ENCODE measurements around the genes TCF7L1, SFTPB and ST3GAL5.

DNA sequence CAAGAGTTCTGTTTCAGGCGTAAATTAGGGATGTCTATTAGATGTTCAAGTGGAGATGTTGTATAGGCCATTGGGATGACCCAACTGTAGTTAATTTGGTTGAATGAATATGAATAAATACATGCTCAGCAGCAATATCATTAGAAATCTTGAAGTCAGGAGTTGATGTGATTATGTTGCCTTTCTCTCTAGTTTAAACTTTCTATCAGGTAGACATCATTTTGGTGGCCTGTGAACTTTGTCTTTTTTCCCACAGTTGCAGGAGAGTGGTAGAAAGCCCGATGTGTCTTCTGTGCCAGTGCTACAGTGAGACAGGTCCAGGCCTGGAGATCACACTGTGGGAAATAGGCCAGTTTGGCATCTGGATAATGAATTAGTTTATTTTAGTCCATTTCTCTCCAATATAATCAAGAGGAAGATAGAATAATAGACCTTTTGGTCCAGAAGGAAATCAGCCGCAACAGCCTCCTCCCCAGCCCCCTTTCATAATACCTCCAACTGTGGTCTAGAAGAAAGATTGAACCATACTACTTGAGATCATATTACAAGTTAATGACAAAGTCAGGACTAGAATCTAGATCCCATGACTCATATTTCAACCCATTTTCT lies 20.4 kb downstream of the KCMF1 start:
- PRO-cap: no peak

- PRO-cap: no peak
Observed at GRCh38 chr2:85053853-85054306, 79.3 kb upstream of the TCF7L1 start.

GRCh38 chr2:85133186-85134246 lies at the start of gene TCF7L1:
Gene TCF7L1, plus strand, starts transcription at chr2:85133392.
- PRO-cap: unidirectional peak, plus-strand start at chr2:85133414

GRCh38 chr2:85162714-85163313 lies 29.6 kb downstream of the TCF7L1 start:
- PRO-cap: no peak

GRCh38 chr2:85349221-85349776 lies 5.0 kb downstream of the RETSAT start:
- PRO-cap: no peak

DNA sequence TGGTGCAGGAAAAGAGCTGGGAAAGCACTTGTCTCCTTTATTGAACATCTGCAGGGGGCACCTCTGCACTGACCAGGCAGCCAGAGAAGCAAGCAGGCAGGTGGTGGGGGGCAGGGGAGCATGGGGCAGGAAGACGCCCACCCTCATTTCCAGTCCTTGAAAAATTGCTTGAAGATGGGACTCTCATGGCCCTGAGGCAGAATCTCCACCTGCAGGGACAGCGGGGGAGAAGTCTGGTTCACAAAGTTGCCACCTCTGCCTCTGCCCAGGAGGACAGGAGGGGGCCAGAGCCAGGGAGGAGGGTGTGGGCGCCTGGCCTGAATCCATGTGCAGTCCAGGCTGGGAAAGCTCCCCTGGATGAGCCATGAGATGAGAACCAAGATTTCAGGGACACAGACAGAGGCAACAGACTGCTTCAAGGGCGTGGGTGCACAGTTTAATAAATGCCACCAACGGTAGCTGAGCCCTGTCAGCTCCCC lies 15.4 kb downstream of the CAPG start:
- PRO-cap: no peak

GRCh38 chr2:85419296-85419777 lies 823 bp downstream of the SH2D6 start:
- PRO-cap: no peak

- PRO-cap: no peak
Observed at GRCh38 chr2:85430576-85431599, 12.4 kb downstream of the SH2D6 start.

GRCh38 chr2:85437544-85438513 lies 19.3 kb downstream of the SH2D6 start:
- PRO-cap: unidirectional peak, plus-strand start at chr2:85437750

GRCh38 chr2:85482341-85482783 lies 56.6 kb upstream of the MAT2A start:
- PRO-cap: no peak

- PRO-cap: no peak
Observed at GRCh38 chr2:85545202-85545544, 6.2 kb downstream of the MAT2A start.

DNA sequence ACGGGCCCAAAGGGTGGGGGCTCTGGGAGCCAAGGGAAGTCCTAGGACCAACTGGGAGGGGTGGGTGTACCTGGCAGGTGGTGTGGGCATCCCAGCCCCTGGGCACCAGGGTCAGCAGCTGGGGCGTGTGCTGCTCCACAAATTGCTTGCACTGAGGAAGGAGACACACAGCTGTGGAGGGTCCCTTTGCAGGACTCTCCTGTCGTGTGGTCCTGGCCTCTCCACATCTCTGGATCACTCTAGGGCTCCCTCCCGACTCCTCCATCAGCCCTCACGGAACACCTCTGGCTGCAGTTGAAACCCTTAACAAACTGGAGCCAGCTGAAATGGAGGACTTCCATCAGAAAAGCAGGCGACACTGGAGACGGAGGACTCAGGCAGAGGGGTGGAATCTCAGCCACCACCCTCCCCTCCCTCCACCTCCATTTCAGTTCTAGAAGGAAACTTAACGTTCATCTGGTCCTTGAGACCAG lies 6.0 kb downstream of the SFTPB start:
- PRO-cap: no peak

DNA sequence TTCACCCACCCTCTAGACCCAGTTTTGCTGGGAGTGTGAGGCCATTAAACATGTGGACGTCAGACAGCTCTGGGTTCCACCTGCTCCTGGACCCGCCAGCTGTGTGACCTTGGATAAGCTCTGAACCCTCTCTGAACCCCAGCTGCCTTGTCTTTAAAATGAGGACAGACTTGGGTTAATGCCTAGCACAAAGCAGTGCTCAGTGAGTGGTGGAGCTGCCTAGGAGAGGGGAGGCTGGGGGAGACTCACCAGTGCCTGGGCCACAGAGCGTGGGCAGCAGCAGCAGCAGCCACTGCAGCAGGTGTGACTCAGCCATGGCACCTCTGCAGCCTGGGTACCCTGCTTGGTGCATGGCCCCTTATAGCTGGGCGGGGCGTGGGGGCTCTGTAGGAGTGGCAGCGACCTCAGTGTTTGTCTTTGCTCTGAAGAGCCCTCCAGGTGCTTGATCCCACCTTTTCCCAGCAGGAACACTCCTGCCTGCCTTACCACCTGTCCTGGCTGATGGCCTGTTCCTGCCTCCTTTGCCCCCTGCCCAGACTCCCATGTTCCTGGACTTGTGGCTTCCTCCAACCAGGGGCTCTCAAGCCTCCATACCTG lies at the start of gene SFTPB:
TSS of gene SFTPB (minus strand) at position 332 of the 597 bp plus-strand sequence.
- PRO-cap: no peak

DNA sequence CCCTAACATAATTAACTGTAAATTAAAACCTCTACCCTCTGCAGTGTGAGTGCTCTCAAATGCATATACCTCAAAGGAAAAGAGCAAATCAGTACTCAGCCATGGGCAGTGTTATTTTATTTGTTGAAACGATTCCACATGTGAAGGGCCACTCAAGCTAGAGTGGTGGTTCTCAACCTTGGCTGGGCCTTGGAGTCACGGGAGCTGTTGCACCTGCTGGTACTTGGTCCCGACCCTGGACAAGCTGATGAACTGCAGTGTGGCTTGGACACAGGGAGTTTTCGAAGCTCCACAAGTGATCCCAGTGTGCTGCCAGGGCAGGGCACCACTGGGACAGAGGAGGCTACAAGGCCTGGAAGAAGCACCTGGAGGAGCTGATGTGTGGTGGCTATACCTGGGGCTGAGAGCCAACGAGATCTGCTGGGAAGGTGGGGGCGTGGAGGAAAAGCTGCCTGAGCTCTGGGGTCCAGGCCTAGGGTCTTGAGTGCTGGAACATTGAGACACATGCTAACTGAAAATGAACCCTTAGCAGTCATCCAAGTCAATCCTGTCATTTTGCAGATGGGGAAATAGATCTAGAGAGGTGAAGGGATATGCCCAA lies 19.8 kb downstream of the GNLY start:
- PRO-cap: no peak

GRCh38 chr2:85737368-85737878 lies 16.4 kb upstream of the ATOH8 start:
- PRO-cap: no peak

- PRO-cap: bidirectional peak, plus-strand start at chr2:85889133, minus-strand start at chr2:85888905
Observed at GRCh38 chr2:85888199-85889087, at the start of gene ST3GAL5. Gene ST3GAL5, minus strand, starts transcription at chr2:85888990.

GRCh38 chr2:85902397-85903167 lies 13.8 kb upstream of the ST3GAL5 start:
- PRO-cap: no peak

GRCh38 chr2:86043870-86044611 lies 61.6 kb downstream of the POLR1A start:
- PRO-cap: no peak

DNA sequence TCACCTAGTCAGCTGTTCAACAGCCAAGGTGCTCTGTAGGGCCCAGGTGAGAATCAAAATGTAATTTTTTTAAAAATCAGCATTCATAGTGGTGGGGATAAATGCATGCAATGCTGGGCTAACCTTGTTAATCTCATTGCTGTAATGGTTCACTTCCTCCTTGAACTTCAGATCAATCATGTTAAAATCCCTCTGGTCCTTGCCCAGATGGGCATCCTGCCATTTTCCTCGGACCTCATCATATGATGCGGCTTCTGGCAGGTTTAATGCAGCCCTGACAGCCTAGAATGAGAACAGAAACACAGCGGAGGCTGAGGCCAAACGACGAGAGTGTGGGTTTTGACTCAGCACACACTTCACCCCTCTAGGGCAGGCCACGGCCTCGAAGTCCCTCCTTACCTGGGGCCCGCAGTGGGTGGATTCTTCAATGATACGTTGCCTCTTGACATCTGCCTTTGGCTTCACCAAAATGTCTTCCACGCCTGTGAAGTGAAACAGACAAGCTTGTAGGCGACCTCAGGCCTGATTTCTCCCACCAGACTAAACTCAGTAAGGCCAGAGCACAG lies 56.8 kb downstream of the POLR1A start:
- PRO-cap: no peak

- PRO-cap: no peak
Observed at GRCh38 chr2:86065373-86066057, 40.2 kb downstream of the POLR1A start.